Sciatic nerve (tissue), 1 donor: ENCODE measurements around the genes GALNT12, MSANTD3, TMEFF1 and ALDOB.

GRCh38 chr9:98807076-98808333, at the start of gene GALNT12:
GALNT12 (plus strand) TSS chr9:98807670.
- PRO-cap, result unidirectional peak, plus-strand start at chr9:98807672

- PRO-cap, result no peak
Measured at GRCh38 chr9:98809647-98810259, 2.3 kb downstream of the GALNT12 start.

- PRO-cap, result no peak
Measured at GRCh38 chr9:98810810-98811721, 3.6 kb downstream of the GALNT12 start.

DNA sequence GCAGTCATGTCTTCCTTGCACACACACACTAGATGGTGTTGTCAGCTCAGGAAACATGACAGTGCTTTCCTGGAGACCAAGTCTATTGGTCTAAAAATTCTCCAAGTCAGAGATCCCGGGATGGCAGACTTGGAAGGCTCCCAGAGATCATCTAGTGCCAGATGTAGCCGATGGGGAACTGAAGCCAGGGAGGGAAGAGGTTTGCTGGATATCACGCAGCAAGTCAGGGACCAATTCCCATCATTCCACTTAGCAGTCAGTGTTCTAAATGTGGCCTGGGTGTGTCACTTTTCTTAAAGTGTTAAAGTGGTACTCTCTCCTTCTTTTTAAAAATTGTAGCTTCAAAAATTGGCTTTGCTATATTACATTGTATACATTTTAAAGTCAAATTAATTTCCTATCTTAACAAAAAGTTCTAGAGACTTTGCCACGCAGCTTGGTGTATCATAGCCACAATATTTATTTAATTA, 53.6 kb downstream of the GALNT12 start:
- PRO-cap, result no peak

DNA sequence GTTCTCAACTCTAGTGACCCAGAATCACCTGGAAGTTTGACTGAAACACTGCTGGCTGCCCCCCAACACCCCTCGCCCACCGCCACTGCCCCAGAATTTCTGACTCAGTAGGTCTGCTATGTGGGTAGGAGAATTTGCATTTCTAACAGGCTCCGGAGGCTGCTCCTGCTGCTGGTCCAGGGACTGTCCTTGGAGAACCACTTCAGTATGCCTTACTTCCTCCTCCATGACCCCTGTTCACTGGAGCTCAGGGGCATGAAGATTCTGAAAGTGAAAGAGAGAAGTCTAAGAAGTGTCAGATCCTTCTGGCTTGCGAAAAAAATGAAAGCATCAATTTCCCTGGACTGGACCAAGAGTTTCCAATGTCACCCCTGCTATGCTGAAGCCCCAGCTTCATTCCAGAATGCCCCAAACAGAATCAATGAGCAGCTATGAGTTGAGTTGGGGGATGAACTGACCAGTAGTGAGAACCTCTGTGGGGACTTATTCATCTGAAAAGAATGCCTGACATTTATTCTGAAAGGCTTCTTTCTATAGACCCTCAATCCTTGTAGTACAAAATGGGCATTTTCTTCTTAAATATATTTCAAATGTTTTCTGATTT, 20.8 kb upstream of the COL15A1 start:
- PRO-cap, result no peak

GRCh38 chr9:98925077-98925770, 18.5 kb upstream of the COL15A1 start:
- PRO-cap, result no peak

- PRO-cap, result no peak
Measured at GRCh38 chr9:98975427-98975929, 31.8 kb downstream of the COL15A1 start.

DNA sequence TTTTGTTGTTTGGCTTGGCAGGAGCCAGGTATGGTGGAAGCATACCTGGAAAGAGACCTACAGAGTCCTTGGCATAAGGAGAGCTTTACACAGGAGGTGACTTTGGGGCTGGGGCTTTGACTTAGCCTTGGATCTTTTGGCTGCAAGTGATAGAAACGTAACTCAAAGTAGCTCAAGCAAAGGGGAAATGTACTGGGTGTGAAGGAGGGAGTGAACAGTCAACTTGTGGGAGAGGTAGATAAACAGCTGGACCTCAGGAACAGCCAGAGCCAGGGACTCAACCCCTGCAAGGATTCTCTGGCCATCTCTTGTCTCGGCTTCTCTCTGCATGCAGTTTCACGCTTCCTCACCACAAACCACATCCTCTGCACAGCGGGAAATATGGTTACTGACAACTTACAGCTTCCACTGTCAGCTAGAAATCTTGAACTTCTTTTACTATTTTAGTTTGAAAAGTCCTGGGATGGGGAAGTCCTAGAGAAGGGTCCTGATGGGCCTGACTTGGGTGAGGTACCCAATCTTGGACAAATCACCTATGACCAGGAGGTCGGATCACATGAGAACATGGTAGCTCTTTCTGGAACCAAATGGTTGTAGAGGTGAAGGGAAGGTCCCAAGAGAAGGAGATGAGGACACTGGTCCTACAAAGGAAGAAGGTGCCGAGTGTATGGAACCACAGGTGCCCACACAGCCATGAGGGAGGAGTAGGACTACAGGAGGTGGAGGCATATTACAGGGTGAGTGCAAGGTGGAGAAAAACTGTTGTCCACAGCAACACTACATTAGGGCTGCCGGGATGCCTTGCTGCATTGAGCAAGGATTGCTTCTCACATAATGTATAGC, 46.9 kb upstream of the TGFBR1 start:
- PRO-cap, result no peak

GRCh38 chr9:99059124-99060111, 45.5 kb upstream of the TGFBR1 start:
- PRO-cap, result no peak

DNA sequence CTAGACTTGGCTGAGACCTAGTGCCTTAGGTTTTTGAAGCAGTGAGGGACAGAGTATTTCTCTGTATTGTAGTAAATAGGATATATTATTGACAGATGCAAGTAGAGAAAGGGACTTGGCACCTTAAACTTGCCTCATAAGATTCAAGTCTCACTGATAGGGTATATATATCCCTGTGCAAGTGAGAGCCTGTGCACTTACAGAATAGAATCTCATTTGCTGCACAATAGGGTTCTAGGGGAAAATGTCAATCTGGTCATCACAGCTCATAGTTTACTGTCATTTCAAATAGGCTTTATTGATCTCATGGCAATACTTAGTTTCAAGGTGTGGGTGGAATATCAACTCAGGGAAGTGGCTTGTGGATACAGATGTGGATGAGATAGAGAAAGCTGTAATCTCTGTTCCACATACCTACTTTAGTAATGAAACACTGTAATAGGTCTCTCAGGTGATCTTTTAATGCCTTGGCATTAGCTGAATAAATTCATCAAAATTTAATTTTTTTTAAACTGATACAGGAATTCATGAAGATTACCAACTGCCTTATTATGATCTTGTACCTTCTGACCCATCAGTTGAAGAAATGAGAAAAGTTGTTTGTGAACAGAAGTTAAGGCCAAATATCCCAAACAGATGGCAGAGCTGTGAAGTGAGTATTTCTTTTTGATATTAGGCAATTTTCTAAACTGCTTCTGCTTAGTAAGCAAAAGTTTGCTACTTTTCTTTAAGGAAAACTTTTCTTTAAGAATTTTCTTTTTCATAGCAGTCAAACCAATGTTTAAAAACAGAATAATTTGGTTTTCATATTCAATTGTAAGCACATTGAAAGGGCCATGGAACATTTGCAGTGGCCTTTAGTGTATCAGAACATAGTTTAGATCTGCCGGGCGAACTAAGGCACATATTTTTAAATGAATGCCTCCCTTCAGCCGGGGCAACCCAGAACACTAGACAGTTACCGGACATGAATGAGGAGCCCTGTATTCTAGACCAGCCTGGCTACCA, 42.5 kb downstream of the TGFBR1 start:
- PRO-cap, result no peak

GRCh38 chr9:99590767-99591402, 230.8 kb upstream of the NR4A3 start:
- PRO-cap, result unidirectional peak, minus-strand start at chr9:99591050

DNA sequence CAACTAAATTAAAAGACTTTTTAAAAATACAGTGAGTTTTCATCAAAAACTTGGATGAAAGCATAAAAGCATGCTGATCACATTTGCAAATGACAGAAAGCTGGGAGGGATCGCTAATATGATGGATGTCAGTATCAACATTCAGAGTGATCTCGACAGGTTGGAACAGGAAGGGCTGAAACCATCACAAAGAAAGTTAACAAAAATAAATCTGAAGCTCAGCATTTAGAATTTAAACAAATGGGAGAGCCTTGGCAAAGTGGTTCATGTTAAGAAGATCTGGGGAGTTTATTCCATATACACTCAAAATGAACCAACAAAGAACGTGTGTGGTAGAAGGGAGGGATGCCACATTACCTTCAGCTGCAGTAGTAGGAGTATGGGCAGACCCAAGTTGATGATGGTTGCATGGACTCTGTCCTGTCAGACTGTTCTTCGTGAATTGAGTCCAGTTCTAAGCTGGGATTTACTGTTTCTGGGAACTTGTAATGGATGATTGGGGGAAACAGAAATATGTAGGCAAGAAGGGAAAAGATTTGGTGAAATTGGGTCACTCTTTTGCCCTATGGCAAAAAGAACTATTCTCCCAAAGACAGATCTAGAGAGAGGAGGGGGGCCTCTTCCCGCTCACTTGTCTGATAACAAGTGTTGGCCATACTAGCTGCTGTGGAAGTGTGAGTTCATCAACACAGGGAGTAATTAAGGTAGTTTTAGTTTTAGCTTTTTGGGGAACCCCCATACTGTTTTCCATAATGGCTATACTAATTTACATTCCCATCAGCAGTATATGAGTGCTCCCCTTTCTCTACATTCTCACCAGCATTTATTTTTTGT, 14.6 kb downstream of the NR4A3 start:
- PRO-cap, result no peak

DNA sequence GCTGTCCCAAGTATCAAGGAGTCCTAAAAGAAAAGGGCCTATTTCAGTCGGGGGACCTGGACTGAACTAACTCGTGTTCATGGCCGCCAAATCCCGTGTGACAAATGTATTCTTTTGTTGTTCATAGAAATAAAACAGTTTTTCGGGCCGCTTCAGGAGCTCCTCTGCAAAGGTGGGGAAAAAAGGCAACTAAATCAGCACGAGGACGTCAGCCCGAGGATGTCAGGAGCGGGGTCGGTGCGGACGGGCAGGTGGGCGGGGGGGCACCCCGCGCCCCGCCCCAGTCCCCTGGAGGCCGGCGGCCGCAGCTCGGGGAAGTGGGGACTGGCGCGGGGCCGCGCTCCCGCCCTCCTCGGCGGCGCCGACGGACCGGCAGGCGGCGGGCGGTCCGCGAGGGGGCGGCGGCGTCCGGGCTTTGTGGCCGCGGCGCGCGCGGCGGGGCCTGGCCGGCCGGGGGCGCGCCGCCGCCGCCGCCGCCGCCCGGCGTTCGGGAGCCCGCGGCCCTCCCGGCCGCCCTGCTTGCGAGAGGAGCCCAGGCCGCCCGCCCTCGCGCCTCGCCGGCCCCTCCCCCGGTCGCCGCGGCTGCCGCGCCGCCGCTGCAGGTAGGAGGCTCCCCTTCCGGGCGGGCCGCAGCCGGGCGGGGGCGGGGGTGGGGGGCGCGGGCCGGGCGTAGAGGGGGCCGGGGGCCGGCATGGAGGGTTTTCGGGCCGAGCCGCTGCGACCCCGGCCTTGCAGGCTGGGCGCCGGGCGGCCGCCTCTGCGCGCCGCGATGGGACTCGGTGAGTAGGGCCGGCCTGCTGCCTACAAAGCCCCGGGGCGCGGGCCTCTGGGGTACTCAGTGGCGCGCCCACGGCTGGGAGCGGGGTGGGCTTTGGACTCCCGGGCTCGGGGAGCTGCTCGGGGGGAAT, at the start of gene MSANTD3:
MSANTD3 (plus strand) TSS at position 352 of the 908 bp plus-strand sequence.
- PRO-cap, result bidirectional peak, plus-strand start at position 418 of the sequence, minus-strand start at position 326 of the sequence

DNA sequence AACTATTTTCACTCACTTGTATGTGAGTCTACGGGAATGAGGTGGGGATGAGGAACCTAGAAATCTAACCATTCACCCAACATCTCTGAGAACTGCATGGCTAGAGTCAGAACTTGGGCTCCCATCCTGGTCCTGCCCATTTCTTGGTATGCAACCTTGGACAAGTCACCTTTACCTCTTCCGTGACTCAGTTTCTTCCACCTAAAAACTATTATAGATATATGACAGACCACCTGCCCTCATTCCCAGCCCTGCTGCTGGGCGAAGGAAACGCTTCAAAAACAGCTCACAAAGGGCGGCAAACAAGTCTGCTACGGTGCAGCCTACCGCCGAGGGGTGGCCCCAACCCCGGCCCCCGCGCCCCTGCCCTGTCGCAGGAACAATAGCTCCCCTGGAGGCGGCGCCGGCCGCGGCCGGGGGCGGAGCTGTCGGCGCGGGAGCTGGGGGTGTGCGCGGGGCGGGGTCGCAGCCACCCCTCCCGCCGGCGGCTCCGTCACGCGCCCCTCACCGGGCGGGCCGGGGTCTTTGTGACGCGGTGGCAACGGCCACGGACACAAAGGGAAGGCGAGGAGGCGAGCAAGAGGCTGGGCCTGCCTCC, at the start of gene TMEFF1:
TMEFF1 (plus strand) TSS at position 522 of the 598 bp plus-strand sequence.
- PRO-cap, result no peak

DNA sequence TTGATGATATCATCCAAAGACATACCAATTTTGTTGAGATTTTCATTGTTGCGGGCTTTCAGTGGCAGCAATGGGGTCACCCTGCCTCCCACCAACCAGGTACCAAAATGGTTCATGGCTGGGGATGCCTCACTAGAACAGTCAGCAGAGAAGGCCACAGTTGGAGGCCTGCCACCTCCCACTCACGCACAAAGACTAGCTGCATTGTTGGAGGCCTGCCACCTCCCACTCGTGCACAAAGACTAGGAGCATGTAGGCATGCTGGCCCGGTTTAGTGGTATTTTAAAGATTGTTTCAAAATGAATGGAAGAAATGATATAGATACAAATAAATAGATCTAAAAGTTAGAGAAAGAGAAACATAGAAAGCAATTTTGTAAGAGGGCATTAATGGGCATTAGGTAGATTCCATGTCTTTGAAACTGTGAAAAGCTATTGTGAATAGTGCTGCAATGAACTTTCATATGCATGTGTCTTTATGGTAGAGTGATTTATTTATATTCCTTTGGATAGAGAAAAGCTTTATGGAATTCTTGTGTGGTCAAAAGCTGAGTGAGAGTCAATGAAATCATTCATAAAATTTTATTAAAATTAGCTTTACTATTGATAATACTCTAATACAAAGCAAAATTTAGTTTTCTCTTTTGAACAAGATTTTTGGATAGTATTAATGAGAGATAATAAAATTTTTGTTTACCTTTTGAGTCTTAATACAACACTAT, 8.2 kb downstream of the BAAT start:
- PRO-cap, result no peak

- PRO-cap, result no peak
Measured at GRCh38 chr9:101397635-101398254, 673 bp downstream of the MRPL50 start.

DNA sequence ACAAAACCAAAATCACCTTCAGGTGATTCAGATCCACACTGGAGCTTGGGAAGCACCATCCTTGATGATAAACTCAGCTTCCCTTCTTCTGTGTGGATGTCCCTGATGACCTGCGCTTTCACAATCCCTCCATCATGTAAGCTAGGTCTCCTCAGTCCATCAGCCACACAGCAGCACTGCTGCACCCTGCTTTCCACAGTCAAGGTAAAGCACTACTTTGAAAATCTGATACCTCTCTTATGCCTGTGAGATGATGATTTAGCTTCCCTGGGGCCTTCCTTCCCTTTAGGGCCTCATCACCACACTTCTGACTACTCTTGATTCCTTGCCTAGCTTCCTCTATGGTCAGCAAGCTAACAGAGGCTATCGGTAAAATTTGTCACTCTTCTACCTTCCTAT, 12.7 kb downstream of the ALDOB start:
- PRO-cap, result no peak

- PRO-cap, result no peak
Measured at GRCh38 chr9:101435459-101436269, at the start of gene ALDOB. ALDOB (minus strand) TSS chr9:101435774.

DNA sequence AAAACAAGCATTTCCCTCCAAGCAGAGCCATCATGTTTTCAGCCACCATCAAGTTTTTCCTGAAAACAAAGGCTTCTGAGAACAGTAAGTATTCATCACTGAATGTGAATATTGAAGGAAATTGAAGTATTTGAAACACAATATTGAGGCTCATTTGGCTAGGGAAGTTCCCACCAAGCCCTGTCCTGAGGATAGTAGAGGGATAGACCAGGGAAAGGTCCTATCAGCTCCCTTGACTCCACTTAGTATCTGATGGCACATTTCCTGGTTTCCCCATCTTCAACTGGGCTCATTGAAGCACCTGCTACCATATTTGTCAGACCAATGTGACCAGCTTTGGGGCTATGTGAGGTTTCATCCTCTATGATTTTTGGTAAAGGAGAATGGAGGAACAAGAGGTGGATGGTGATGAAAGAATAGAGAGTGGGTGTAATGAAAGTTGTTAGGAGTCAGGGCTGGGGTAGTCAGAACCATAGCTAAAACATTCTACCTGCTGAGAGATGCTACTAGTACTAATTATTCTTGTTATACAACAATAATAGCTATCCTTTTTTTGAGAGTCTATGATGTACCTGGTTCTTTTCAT, 1.7 kb upstream of the ALDOB start:
- PRO-cap, result no peak

GRCh38 chr9:101443208-101443920, 7.8 kb upstream of the ALDOB start:
- PRO-cap, result no peak